Monocyte (primary cell): Measurements from ENCODE around the gene GNAQ.

GRCh38 chr9:76835843-76836429, 70.0 kb downstream of the PRUNE2 start:
- PRO-cap, 2 experiments, result no peak in any of the 2 experiments

DNA sequence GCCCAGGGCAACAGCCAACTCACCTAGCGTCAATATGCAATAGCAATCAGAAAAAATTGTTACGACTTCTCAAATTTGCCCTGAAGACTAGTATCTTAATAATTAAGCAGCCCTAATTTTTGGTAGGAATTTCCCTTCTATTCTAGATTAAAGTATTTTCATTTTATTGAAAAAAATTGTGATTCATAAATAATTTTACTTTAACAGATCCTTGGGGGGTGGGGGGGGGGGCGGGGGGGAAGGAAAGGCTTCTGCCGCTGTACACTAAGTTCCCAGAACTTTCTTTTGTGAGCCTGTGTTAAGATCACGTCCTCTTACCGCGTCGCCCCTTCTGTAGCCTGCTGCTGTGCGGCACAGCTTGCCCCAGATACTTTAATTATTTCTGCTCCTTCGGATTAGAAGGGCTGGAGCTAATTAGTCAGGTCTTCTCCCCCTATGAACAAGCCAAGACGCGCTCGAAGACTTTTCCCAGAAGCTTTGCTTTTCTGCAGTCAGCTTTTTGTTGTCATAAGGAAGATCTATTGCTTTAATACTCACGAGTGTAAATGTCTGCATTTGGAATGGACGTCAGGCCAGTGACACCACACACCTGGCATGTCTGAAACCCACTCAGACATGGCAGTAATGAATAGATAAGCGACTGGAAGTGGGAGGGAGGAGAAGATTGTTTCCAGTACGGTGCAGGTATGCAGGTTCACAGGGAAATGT, 37.1 kb downstream of the PRUNE2 start:
- PRO-cap, 2 experiments, result no peak in any of the 2 experiments

GRCh38 chr9:77011863-77012695, 7.4 kb upstream of the FOXB2 start:
- PRO-cap, 2 experiments, result no peak in any of the 2 experiments

DNA sequence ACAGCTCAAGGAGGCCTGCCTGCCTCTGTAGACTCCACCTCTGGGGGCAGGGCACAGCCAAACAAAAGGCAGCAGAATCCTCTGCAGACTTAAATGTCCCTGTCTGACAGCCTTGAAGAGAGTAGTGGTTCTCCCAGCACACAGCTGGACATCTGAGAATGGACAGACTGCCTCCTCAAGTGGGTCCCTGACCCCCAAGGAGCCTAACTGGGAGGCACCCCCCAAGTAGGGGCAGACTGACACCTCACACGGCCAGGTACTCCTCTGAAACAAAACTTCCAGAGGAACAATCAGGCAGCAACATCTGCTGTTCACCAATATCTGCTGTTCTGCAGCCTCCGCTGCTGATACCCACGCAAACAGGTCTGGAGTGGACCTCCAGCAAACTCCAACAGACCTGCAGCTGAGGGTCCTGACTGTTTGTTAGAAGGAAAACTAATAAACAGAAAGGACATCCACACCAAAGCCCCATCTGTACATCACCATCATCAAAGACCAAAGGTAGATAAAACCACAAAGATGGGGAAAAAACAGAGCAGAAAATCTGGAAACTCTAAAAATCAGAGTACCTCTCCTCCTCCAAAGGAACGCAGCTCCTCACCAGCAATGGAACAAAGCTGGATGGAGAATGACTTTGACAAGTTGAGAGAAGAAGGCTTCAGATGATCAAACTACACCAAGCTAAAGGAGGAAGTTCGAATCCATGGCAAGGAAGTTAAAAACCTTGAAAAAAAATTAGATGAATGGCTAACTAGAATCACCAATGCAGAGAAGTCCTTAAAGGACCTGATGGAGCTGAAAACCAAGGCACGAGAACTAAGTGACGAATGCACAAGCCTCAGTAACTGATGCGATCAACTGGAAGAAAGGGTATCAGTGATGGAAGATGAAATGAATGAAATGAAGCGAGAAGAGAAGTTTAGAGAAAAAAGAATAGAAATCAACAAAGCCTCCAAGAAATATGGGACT, 231.8 kb downstream of the VPS13A start:
- PRO-cap, 2 experiments, result no peak in any of the 2 experiments

DNA sequence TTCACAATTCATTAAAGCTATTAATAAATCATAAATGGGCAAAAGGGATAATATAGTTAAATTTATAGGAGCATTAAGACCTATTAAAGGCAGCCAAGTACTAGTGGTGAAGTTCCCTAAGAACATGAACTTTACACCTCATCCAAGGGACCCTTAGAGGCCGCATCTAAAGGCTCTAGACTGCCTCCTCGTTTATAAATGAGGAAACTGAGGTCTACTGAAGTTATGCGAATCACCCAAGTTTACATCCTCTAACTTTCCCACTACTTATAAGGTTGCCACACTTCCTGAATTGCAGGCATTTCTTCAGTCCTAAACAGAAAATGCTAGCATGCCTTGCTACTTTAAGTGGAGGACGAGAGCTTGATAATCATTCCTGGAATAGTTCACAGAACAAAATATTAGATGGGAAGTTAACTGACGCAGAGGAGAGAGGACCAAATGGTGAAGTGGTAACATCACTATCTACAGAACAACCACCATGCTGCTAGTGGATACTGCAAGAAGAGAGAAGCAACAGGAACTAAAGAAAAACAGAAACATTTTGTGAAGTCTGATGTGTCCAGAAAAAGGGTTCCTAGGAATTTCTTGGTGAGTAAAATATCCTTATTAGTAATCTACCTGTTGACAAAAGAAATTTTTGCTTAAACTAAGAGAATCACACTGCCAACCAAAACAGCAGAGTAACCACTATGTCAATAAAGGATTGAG, 85.8 kb downstream of the GNAQ start:
- PRO-cap, 2 experiments, result no peak in any of the 2 experiments

DNA sequence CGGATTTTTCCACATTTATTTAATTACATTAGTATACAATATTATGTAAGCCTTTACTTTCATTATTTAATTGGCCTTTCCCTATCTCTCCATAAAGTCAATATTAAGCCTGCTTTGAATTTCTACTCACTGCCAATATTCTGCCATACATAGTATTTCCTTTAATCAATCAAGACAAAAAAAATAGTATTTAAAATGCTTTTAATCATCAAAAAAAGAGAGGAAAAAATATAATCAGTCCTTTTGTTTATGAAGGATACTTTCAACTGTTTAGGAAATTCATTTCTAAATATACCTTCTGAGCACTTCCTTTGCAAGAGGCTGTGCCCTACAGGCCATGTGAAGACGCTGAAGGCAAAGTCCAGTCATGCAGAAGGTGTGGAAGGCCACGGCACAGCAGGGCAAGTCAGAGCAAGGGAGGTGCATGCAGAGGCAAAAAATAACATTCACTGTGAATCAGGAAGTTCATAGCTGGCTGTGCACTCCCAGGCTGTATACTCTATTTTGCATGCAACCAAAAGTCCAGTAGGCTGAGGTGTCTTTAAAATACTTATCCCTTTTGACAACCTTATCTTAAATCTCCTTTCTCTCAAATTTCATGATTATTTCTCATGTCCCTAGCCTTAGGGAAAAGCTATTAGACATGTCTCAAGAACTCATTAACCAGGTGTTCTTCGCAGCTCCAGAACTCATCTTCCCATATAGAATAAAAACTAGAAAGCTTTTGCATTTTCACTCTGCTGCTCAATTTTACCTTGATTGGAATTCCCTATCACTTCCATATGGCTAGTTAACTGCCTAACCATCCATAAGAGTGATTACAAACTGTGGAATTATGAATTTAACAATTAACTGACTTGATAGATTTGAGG, 50.3 kb downstream of the GNAQ start:
- PRO-cap, 2 experiments, result no peak in any of the 2 experiments

GRCh38 chr9:78029749-78030064, 1.9 kb downstream of the GNAQ start:
- PRO-cap, 2 experiments, result no peak in any of the 2 experiments

GRCh38 chr9:78031092-78031695, 417 bp downstream of the GNAQ start:
- PRO-cap, 2 experiments, result peak in 2 of 2 experiments; most common plus-strand start chr9:78031651 (in 2); most common minus-strand start chr9:78031346 (in 1)

- PRO-cap, 2 experiments, result peak in 2 of 2 experiments; most common minus-strand start chr9:78031935 (in 1)
Measured at GRCh38 chr9:78031696-78032016, at the start of gene GNAQ. TSS of gene GNAQ (minus strand) at chr9:78031811.

DNA sequence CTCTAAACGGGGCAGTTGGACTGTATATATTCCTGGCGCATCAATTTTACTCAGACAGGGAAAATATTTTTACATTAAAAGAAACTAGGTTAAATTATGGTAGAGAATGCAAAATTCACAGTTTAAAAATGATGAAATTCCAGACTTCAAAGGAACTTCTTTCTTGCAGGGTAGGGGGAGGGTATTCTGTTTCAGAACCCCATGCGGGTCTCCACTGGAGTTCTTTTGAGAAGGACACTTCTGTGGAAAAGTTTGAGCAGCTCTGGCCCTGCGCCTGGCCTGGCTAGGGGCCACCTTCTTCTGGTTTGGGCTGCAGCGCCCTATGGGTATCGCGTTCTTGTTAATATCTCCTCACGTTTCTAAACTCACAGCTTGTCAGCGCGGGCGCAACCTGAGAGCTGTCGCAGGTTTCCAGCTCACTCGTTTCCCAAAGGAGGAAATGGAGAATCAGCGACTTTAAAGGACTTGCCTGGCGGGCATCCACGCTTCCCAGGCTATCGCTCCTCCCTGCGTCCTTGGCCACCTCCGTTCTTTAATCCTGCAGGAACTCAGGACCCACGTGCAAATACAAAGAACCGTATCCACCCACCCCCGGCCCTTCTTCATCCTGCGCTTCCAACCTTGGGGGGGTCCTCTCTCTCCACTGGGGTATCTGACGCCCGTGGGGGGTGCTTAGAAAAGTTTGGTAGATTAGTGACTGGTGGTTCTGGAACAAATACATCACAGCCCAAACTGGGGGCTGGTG, 788 bp upstream of the PSAT1 start:
- PRO-cap, 2 experiments, result no peak in any of the 2 experiments

DNA sequence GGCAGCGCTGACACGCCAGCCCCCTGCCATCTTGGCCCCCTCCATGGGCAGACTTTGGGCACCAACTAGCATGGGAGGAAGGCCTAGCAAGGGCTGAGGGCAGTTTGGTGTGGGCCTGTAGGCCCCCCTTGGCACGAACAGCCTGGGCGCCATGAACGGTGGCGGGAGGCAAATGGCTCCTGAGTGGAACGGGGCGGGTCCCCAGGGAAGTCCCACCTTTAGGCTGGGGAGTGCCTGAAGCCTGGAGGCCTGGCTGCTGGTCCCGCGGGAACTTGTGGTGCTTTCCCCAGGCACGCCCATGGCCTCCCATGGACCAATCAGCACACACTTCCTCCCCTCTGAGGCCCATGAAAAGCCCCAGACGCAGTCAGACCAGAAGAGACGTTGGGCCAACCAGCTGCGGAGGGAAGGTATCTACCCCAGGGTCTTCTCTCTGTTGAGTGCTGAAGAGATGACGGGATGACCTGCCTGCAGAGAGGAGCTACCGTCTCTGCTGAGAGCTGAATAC, 60.6 kb downstream of the PSAT1 start:
- PRO-cap, 2 experiments, result no peak in any of the 2 experiments

DNA sequence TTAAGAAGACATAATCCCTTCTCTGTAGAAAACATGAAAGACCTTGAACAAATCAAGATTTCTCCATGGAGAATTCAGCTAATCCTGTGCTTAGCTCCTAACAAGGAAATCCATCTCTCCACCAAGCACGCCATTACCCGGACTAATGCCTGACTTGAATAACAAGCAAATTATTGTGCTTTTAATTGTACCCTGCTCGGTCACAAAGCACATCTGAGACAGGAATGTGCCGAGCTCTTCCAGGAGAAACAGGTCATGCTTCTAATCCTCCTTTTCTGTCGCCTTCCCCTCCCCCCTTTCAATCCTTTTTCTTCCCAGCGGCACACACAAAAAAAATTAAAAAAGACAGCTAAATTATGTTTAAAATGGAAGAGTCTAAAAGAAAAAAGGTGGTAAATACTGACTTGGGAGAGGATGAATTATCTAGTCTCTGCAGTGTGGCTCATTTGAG, 141.4 kb downstream of the PSAT1 start:
- PRO-cap, 2 experiments, result no peak in any of the 2 experiments

- PRO-cap, 2 experiments, result no peak in any of the 2 experiments
Measured at GRCh38 chr9:78638446-78638826, 341.5 kb downstream of the PSAT1 start.

DNA sequence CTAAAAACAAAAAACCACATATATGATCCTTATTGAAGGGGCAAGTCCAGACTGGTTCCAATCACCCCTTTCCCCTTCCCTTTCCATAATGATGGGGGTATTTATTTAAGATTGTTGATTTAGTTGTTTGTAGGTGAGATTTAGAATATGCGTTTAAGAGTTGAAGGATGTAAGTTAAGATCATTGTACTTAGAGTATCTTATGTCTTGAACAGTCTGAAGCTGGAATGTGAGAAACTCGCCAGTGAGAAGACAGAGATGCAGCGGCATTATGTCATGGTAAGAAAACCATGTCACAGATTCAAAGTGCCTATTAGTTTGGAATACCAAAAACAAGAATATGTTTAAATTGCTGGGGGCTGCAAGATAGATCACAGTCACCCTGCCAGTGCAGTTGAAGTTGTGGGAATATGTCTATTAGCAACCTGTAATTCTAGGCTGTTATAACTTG, 2.9 kb downstream of the TLE4 start:
- PRO-cap, 2 experiments, result peak in 2 of 2 experiments; most common plus-strand start position 216 of the sequence (in 2)

DNA sequence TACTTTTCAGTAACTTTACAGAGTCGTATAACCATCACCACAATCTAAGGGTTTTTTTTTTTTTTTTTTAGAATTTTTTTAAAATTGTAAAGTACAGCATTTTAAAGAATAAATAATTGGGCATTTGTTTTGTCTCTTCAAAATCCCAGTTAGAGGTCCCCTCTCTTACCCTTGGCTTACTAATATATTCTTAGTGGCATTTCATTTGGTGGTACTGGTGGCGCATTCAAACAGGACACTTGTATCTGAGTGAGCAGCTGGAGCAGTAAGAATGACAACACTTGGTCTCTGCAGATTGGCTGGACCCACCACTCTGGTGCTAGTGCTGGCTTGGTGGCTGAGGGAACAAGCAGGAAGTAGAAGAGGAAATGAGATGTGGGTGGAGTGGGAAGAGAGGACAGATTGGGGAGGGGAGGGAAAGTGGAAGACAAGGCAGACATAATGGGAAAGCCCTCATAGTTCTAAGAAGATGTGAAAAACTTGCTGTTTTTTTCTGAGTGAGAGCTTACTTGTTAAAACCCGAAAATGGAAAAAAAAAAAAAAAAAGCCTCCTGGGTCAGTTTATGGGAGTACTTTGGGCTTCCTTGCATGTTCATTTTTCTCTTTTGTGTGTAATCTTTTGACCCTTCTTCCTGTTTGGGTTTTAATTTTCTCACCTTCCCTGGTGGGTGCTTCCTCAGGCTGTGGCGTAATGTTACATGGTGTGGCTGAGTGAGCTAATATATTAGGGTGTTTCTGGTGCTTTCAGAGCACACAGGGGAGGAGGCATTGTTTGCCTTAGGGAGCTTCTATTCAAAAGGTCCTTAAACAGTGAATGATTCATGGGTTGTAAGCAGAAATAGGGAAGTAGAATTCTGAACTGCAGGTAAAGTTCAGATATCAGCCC, 52.1 kb downstream of the TLE4 start:
- PRO-cap, 2 experiments, result peak in 1 of 2 experiments; most common plus-strand start position 752 of the sequence (in 1); most common minus-strand start position 685 of the sequence (in 1)

- PRO-cap, 2 experiments, result no peak in any of the 2 experiments
Measured at GRCh38 chr9:79784047-79784380, 212.2 kb downstream of the TLE4 start.

DNA sequence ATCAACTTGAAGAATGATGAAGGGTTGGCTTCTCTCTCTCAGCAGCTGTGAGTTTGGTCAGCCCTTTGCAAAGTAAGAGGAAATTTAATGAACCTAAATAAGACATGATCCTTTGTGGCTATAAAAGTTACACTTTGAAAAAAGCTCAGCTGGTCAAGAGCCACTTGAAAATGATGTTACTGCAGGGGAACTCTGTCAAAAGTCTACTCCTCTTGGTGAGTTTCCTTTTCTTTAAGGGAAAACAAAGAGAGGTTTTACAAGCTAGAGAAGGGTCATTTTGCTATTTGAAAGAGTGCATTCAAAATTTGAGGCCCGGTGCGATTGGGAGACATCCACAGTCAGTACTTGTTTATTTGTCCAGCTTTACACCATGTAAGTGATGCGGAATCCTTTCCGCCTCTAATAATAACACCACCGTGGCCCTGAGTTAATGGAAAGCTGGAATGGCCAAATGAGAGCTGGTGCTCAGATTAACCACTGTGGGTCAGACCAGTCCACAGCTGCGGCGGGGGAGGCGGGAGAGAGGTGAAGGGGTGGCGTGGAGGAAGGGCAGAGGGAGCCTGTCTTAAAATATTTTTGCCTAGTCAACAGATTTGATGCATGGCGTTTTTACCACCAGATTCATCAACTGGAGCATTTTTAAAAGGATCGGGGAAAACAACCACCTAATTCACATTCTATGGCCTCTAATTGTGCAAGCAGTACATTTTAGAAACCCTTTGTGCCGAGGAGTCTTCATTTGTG, 404.0 kb downstream of the TLE4 start:
- PRO-cap, 2 experiments, result no peak in any of the 2 experiments

- PRO-cap, 2 experiments, result no peak in any of the 2 experiments
Measured at GRCh38 chr9:81371869-81372158, 317.5 kb downstream of the TLE1 start.

GRCh38 chr9:81373126-81373691, 316.1 kb downstream of the TLE1 start:
- PRO-cap, 2 experiments, result no peak in any of the 2 experiments

GRCh38 chr9:81596909-81597667, 92.3 kb downstream of the TLE1 start:
- PRO-cap, 2 experiments, result no peak in any of the 2 experiments